ENCODE data around the genes RGS13, RO60 and CDC73.

GRCh38 chr1:186618436-186619001, 61.7 kb downstream of the PTGS2 start:
- PRO-cap, result no peak

DNA sequence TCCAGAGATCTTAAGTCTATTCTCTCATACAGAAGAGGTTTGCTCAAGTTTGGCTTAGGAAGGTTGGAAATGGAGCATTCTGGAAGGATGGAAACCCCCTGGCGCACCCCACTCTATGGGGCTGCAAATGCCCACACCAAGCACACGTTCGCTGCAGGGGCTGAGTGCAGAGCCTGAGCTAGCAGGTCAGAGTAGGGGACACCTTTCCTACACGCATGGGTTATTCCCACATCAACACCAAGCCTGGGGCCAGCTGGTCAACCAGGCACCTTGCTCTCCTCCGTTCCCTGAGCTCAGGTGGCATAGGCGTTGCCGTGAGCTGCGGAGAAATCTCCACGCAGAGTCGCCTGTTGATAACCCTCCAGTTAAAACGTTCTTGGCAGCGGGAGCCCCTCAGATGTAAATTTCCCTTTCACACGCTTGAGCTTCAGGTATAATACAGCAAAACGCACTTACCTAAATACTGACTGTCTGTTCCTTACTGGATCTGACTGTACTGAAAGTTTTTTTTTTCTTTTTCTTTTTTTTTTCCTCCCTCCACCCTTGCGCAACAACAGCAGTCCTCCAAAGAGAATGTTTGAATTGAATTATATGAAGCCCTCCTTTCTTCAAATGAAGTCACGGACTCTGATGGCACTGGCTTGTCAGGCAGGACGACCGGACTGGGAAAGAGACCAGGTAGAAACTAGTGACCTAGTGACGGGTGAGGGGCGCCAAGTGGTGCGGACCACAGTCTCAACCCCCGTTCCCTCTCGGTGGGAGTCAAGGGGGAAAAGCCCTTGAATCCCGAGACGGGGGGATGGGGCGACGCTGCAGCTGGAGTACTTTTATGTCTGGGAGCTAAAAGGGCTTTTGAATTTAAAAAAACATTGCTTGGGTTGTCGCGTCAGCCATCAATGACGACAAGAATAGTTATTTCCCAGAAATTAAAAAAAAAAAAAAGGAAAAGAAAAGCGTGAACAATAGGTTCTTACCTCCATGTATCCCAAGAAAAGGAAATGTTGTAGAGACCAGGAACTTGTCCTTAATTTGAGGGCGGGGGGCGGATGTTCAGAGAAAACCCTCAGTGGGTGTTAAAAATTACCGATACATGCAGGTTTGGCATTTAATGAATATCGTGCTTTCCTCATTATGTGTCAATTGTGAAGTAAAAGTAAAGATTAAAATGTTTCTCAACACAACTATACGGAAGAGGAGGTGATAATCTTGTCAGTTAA, 1.9 kb downstream of the BRINP3 start:
- PRO-cap, result no peak

- PRO-cap, result no peak
Observed at GRCh38 chr1:190478052-190479202, 763 bp upstream of the BRINP3 start.

- PRO-cap, result no peak
Observed at GRCh38 chr1:191823691-191824237, 334.5 kb upstream of the RGS18 start.

DNA sequence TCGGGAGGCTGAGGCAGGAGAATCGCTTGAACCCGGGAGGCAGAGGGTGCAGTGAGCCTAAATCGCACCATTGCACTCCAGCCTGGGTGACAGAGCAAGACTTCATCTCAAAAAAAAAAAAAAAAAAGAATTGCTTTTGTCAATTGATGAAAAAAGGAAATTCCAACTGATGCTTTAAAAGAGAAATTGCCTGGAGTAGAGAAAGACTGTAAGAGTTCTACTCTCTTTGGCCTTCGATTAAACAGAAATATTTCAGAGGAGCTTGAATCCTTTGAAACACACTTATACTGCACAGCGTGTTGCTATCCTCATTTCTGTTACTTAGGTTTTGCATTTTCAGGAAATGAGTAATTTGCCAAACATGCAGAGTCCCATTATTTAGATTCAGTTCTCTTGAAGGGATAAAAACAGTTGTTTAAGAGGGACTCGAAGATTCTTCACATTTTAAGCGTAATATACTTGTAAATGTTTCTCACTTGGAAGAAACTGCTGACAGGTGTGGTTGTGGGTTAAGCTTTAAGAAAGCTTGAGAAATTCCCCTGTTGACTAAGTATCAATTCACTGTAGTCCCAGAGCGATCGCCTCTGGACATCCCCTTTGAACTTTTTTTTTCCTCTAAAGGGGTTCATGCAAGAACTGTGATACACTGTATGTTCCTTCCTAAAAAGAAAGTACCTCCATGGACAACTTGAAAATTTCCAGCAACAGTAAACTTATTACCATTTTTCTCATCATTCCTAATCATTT, 30.7 kb upstream of the RGS1 start:
- PRO-cap, result no peak

- PRO-cap, result no peak
Observed at GRCh38 chr1:192579090-192579735, 3.6 kb downstream of the RGS1 start.

DNA sequence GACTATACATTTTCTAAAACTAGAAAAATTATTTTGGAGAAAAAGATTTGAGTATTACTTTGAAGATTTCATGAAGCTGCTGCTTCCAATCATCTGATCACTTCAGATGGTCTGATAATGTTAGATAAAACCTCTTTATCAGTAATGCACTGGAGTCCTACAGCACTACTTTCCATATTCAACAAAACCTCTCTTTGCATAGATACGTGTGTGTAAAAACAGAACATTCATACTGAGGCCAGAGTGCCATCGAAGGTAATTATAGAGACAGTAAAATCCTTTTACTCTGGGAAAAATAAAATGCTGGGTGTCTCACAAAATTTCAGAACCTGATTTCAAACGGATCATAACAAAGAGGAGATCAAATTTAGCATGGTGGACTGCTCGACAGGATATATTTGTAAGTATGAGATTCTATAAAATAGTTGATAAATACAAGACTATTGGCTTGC, at the start of gene RGS13:
Gene RGS13, plus strand, starts transcription at position 230 of the 452 bp plus-strand sequence.
- PRO-cap, result no peak

GRCh38 chr1:192766181-192766512, 42.7 kb upstream of the RGS2 start:
- PRO-cap, result no peak

DNA sequence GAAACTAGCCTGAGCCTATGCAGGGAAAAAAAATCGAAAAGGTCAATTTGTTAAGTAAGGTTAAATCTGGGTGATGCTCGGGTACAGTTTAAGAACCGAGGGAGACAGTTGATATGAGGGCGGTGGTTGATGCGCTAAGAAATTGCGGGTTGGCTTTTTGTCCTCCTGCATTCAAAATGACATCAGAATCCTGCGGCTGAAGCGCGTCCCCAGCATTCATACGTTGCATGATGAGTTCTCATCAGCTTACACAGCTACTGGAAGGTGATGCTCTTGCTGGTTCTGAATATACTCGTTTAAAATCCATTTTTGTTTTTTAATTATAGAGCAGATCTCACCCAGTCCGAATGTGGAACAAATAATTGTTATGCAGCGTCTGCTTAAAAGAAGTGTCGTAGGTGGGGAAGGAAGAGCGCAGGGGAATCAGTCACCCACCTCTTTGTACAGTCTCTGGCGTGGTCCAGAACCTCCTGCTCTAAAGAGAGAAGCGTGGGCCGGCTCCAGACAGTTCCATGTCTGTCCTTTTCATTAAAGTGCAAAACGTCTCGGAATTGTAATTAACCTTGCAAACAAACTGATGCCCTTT, 526 bp downstream of the RGS2 start:
- PRO-cap, result bidirectional peak, plus-strand start at position 166 of the sequence, minus-strand start at position 178 of the sequence

GRCh38 chr1:193045347-193045976, 13.7 kb downstream of the UCHL5 start:
- PRO-cap, result no peak

DNA sequence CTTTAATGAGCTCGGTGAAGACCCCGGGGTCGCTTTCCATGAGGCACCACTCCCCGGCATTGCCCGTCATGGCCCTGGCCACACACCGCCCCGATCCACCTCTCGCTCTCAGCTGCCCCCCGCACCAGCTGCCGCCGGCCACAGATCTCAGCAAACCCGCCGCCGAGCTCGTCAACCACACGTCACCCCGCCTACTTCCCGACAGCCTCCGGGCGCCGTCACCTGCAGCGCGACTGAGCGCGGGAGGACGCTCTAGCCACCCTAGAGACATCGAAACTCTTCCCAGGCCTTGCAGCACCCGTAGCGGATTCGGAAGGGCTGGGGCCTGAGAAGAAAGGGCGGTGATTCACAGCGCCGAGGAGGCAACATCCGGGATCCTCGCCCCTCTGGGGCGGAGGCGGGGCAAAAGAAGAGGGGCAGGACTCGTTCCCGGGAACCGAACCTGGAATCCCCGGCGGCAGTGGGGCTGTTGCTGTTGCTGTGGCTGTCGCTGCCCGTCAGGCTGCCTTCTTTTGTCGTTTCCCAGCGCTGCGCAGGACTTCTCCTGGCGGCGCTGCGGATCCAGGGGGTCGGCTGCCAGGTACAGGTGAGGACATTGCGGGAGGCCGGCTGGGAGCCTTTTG, at the start of gene RO60:
Gene RO60, plus strand, starts transcription at position 422 of the 623 bp plus-strand sequence.
- PRO-cap, result bidirectional peak, plus-strand start at position 439 of the sequence, minus-strand start at position 149 of the sequence

GRCh38 chr1:193121922-193122735, at the start of gene CDC73:
TSS of gene CDC73 (plus strand) at chr1:193122031.
- PRO-cap, result bidirectional peak, plus-strand start at chr1:193122071, minus-strand start at chr1:193121734; bidirectional peak, plus-strand start at chr1:193122470, minus-strand start at chr1:193122348; bidirectional peak, plus-strand start at chr1:193122666, minus-strand start at chr1:193122633

DNA sequence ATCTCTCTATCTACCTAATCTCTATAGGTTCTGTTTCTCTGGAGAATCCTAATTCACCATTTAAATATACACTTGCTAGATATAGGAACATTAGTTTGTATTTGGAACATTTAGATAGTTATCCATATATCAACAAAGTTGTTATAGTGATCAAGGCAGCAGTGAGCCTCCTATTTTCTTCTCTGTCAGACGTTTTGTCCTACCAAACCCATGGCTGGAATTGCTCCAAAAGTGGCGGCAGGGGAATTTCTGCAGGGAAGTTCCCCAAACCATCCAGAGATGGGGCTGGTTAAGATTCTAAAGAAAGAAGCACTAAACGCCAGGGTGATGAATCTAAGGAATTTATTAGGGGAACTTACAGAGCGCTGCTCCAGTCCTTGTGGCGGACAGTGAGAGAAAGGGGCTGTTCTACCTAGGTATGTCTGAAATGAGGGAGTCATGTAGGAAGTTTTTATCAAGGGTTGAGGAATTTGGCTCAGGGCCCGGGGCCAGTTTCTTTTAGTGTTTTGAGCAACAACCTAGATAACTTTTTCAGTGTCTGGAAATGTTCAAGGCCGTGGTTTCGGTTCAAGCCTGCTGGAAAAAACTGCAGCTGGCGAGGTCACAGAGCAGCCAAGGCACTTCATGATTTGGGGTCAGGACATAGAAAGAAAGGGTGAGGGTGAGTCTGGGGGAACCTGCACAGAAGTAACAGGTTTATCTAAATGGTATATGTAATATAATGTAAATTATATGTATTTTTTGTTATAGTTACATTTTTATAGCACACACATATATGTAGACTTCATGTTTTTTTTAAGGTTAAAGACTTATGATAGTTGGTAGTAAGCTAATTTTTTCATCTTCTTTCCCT, 222.5 kb upstream of the B3GALT2 start:
- PRO-cap, result no peak

GRCh38 chr1:193418053-193419013, 231.9 kb upstream of the B3GALT2 start:
- PRO-cap, result no peak

DNA sequence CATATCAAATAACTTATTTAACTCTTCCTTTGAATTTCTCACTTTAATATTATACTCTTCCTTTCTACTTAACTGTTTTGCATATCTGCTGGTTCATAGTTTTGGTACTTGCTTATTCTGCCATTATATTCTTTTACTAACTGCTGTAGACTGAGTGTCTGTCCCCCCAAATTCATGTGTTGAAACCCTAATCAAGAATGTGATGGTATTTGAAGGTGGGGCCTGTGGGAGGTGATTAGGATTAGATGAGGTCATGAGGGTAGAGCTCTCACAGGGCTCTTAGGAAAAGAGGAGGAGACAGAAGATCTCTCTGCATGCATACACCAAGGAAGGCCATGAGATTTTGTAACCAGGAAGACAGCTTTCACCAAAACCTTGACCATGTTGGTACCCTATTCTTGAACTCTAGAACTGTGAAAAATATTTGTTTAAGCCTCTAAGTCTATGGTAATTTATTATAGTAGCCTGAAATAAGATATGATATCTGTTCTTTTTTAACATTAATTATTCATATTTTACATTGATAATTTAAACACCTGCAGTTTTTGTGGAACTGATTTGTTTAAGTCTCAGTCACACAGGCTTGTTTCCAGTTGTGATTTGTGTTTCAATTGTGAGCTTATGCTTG, 354.2 kb upstream of the B3GALT2 start:
- PRO-cap, result no peak

DNA sequence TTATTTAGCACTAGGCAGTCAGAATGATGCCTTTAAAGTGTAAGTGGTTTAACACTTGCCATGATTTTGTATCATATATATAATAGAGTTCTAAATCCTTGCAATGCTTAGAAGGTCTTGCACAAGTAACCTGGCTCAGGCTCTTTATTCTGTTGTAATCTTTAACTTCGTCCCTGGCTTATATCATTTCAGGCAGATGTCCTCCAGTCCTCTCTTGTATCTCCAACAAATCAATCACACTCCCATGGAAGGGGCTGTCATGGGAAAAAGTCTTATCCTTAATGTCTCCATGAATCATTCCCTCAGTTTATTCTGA, 841.6 kb upstream of the B3GALT2 start:
- PRO-cap, result no peak

GRCh38 chr1:194069630-194069995, 883.2 kb upstream of the B3GALT2 start:
- PRO-cap, result no peak

- PRO-cap, result no peak
Observed at GRCh38 chr1:194289500-194290413, 1103.3 kb upstream of the B3GALT2 start.

DNA sequence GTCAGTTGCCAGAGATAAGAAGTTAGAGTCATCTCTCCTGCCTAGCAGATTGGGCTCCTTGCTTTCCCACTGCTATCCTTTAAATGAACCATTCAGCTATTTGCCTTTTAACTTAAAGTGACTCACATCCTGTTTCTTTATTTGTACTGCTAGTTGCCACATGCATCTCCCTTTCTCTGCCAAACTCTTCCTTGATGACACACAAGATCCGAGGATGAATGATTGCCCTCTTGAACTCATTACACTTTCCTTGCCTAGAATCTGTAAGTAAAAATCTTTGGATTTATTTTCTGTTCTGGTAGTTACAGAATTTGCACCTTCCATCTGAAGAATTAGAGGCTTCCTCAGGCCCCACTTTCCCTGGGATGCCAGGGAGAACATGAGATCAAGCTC, 427.0 kb downstream of the KCNT2 start:
- PRO-cap, result no peak

GRCh38 chr1:196438344-196438838, 169.8 kb downstream of the KCNT2 start:
- PRO-cap, result no peak

Data from endodermal cell (in vitro differentiated cells).